ENCODE data around the gene CHRFAM7A.

DNA sequence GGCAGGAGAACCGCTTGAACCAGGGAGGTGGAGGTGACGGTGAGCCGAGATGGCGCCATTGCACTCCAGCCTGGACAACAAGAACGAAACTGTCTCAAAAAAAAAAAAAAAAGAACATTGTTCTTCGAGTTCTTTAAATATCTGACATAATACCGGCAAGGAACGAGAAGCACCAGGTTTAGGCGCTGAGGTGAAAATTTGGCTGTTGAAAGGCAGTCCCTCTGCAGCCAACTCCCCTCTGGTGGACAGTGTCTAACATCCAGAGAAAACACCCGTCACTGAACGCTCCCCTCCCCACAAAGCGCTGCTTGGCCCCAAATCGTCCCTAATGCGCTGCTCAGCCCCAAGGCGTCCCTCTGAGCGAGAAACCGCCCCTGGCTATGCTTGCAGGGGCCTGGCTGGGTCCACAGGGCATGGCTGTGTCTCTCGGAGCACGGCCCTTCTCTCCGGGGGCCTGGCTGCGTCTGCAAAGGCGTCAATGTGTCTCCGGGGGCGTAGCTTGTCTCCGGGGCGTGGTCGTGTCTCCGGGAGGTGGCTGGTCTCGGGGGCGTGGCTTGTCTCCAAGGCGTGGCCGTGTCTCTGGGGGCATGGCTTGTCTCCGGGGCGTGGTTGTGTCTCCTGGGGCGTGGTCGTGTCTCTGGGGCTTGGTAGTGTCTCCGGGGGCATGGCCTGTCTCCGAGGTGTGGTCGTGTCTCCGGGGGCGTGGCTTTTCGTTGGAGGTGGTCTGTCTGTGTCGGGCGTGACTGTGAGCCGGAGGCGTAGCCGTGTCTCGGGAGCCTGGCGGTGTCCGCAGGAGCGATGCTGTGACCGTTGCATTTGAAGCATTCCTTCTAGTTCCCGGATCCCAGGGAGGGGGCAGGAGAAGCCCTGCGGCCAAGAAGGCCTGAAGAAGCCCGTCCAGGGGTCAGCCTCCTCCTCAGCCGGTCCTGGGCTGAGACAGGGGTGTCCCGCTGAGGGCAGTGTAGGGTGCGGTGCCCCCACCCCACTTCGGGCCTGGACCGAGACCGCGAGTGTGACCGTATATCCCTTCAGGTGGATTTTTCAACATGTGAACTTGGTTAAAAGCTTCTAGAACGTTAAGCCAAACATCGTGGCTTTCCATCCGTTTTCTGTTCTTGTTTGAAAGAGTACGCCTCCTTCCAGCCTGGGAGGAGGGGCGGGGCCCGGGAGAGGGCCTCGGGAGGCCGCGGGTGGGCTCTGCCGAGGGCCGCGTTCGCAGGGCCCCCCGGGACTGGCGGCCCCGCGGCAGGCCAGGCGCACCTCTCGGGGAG, 3.1 kb downstream of the OCA2 start:
- PRO-cap = bidirectional peak, plus-strand start at position 753 of the sequence, minus-strand start at position 468 of the sequence; unidirectional peak, plus-strand start at position 845 of the sequence
- RAMPAGE, long total RNA, 4 experiments = no peak in any of the 4 experiments

GRCh38 chr15:28738261-28739104, 26.3 kb upstream of the GOLGA8M start:
- PRO-cap = no peak
- RAMPAGE, long total RNA, 4 experiments = start-site peak on the minus strand in 1 of 4 experiments, at chr15:28738421-28738444 at its widest, 5 reads per replicate

DNA sequence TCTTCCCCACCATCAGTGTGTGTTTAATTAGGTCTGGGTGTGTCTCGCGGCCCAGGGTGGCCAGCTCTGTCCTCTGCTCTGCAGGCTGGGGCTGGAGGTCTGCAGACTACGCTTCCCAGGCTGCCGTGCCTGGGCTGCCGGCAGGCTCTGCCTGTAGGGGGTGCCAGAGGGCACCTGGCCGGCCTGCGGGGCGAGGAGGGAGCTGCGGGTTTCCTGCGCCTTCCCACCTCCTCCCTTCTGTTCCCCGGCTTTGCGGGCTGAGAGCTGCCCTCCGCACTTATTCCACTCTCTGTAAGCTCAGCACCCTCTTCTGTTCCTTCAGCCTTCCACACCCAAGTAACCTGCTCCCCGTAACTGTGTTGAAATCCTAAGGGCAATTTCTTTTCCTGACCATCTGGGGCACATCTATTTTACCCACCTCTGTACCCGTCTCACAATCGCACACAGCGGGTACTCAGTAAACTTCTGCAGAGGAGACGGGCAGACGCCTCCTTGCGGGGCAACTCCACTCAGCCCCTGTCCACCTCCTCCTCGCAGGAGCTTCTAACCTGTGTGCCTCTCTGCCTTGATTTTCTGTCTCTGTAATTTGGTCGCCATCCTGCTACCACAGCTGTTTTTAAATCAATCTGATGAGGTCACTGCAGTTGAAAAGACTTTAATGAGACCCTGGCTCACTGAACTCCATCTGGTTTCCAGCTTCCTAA, 129.6 kb downstream of the NSMCE3 start:
- PRO-cap = no peak
- RAMPAGE, long total RNA, 4 experiments = no peak in any of the 4 experiments

GRCh38 chr15:29568963-29569162, 1.9 kb downstream of the ENTREP2 start:
- PRO-cap = no peak
- RAMPAGE, long total RNA, 4 experiments = no peak in any of the 4 experiments

GRCh38 chr15:29800386-29801009, 21.8 kb downstream of the TJP1 start:
- PRO-cap = no peak
- RAMPAGE, long total RNA, 4 experiments = no peak in any of the 4 experiments

GRCh38 chr15:29840772-29841214, 18.5 kb upstream of the TJP1 start:
- PRO-cap = no peak
- RAMPAGE, long total RNA, 4 experiments = no peak in any of the 4 experiments

GRCh38 chr15:30393375-30393811, at the start of gene CHRFAM7A:
TSS of gene CHRFAM7A (minus strand) at chr15:30393540.
- PRO-cap = no peak
- RAMPAGE, long total RNA, 4 experiments = no peak in any of the 4 experiments

GRCh38 chr15:31024139-31024937, 32.9 kb upstream of the MTMR10 start:
- PRO-cap = no peak
- RAMPAGE, long total RNA, 4 experiments = no peak in any of the 4 experiments

GRCh38 chr15:31088129-31088500, 13.4 kb downstream of the TRPM1 start:
- PRO-cap = no peak
- RAMPAGE, long total RNA, 4 experiments = no peak in any of the 4 experiments

DNA sequence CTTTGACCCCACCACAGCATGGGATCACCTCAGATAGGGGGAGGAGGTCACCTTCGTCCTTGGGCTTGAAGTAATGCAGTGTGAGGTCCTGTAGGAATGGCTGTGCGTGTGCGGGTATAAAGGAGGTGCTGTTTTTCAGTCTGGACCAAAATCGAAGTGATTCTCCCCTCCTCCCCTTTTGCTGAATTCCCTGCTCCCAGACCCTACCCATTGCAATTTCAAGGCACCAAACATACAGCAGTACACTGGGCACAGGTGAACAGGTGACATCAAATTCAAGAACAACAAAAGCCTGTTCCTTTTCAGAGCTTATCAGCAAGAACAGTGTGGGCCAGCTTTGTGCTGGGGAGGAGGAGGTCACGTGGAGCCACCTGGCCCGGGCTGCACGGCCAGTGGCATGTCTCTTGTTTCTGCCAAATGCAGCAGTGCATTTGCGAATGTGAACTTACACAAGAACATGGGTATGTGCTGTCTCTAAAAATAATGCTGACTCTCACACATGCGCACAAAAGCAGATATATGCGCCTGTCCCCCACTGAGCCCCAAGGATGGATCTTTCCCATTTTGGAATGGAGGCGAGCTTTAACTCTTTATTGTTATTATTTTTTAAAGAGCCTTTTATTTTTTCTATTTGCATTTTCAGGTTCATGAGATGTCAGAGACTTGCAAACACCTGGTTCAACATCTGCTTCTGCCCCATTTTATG, 57.7 kb upstream of the TRPM1 start:
- PRO-cap = no peak
- RAMPAGE, long total RNA, 4 experiments = no peak in any of the 4 experiments

GRCh38 chr15:31254247-31254667, 72.4 kb upstream of the KLF13 start:
- PRO-cap = no peak
- RAMPAGE, long total RNA, 4 experiments = no peak in any of the 4 experiments

DNA sequence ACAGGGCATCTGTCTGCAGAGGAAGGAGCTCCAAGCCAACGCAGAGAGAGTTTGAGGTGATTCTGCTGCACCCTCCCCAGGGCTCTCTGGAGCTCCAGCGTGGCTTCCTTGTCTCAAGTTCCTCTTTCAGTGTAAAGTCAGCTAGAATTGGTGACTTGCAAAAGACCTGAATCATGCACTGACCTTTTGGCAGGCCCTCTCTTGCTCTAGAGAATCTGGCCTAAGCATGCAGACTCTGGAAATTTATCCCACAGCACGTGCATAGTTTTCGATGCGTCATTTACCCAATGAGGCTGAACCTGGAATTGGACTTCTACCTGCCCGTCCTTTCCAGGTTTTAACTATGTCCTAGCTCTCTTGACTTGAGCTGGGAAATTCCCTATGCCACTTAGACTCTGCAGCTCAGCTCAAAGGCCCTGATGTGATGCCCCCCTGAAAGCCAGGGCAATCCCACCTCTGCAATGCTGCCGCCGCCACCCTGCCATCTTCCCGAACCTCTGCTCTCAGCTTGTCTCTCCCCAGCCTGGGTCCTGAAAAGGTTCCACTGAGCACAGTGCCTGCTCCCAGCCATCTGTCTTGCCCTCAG, 63.3 kb upstream of the KLF13 start:
- PRO-cap = no peak
- RAMPAGE, long total RNA, 4 experiments = no peak in any of the 4 experiments

- PRO-cap = no peak
- RAMPAGE, long total RNA, 4 experiments = no peak in any of the 4 experiments
These were observed 25.3 kb upstream of the KLF13 start for GRCh38 chr15:31301205-31301784.

DNA sequence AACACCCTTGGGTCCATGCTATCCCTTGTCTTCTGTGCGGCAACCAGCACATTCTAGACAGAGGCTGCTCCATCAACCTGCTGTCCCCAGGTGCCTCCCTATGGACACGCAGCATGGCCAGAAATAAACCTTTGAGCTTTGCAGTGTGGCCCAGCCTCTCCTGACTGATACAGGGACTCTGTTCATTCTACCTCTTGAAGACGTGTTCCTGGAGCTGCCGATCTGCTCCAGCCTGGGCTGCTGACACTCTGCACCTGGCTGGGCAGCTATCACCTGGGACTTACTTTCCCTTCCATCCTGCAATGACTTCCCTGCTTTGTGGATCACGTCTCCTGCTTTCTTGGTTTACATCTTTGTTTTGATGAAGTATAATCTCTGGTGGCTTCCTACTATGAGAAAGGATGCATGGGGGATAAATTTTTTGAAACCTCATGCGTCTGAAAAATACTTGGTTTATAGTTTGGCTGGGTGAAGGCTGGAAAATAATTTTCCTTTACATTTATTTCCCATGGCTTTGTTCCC, 4.0 kb upstream of the KLF13 start:
- PRO-cap = no peak
- RAMPAGE, long total RNA, 4 experiments = no peak in any of the 4 experiments

GRCh38 chr15:31325015-31325463, 1.6 kb upstream of the KLF13 start:
- PRO-cap = no peak
- RAMPAGE, long total RNA, 4 experiments = no peak in any of the 4 experiments

GRCh38 chr15:31326548-31326604, 259 bp upstream of the KLF13 start:
- PRO-cap = no peak
- RAMPAGE, long total RNA, 4 experiments = no peak in any of the 4 experiments

DNA sequence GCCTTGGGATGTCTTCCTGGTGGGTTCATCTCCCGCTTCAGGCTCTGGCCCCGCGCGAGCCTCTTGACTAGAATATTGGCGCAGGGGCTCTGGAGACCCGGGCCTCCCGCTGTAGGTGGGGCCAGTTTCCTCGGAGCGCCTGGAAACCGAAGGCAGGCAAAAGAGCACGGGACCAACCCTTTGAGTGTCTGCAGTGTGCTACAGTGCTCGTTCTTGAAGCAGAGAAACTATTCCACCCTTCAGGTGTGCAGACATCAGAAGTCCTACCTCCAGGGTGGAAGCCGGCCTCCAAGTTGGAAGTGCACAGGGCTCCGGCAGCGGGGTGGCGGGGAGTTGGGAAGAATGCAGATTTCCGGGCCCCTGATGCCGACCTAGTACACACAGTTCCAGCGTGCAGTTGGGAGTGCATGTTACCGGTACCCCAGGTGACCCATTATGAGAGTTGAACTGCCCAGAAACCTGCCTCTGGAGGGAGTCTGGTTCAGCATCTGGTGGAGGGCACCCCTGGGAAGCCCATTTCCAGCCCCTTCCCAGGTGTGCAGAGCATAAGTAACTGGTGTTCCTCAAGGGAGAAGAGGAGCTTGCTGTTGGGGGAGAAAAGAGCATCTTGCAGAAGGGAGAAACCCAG, 3.0 kb downstream of the KLF13 start:
- PRO-cap = no peak
- RAMPAGE, long total RNA, 4 experiments = no peak in any of the 4 experiments

GRCh38 chr15:31346511-31347703, 20.3 kb downstream of the KLF13 start:
- PRO-cap = no peak
- RAMPAGE, long total RNA, 4 experiments = no peak in any of the 4 experiments

DNA sequence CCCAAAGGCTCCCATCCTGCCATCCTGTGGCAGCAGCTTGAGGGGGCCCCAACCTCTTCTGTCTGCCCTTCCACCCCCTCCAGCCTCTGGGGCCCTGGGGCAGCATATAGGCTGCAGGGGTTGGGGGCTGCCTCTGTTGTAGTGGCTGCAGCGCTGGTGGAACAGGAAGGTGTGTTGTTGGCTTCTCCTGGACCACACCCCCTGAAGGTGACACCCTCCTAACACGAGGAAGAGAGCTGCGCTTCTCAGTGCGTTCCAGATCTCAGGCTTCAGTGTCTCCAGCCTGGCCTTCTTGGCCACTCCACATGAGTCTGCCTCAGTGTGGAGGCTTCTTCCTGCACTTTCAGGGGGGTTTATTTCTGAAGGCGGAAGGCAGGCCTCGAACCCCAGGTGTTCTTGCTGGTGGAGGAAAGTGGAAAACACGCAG, 21.1 kb downstream of the KLF13 start:
- PRO-cap = no peak
- RAMPAGE, long total RNA, 4 experiments = no peak in any of the 4 experiments

DNA sequence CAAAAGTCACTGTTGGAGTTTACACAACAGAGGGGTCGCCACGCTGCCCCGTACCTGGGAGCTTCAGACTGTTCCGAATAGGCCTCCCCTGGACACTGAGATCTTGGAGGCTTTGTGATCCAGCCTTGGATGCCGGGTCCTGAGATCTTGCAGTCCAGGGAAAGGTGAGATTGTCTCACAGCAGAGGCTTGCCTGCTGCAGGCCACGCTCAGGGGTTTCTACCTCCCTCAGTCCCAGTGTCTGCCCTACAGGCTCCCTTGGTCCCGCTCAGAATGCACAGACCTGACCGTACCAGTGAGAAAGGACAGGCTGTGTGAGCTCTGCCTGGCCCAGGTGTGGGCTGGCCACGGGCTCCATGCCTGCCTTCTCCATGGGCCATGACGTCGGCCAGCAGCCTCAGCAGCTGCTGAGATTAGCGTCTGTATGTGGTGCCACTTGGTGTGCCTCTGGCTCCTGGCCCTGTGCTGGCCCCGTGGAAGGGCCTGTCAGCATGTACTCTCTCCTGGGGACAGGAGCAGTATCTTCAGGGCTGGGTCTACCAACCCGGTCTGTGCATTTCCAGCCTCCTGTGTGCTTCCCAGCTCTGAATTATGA, 25.6 kb downstream of the KLF13 start:
- PRO-cap = no peak
- RAMPAGE, long total RNA, 4 experiments = start-site peak on the plus strand in 1 of 4 experiments, centred at position 231 of the sequence, 5 reads per replicate

Data from gastroesophageal sphincter (tissue), 4 donors.